Omental fat pad (tissue), 4 donors: ENCODE measurements around a stretch of chr6.

DNA sequence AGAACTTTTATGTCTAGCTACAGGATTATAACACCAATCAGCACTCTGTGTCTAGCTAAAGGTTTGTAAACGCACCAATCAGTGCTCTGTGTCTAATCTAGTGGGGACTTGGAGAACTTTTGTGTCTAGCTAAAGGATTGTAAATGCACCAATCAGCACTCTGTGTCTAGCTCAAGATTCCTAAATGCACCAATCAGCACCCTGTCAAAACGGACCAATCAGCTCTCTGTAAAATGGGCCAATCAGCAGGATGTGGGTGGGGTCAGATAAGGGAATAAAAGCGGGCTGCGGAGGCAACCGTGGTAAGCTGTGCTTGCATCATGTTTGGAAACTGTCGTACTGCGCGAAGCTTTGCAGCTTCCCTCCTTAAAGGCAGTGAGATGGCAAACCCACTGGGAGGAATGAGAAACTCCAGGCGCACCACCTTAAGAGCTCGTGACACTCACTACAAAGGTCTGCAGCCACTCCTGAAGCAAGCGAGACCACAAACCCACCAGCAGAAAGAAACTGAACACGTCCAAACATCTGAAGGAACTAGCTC is 112.1 kb upstream of the DUSP22 start:
- PRO-cap = no peak
- RAMPAGE, long total RNA, 4 experiments = no peak in any of the 4 experiments

GRCh38 chr6:290292-290866 is 1.9 kb upstream of the DUSP22 start:
- PRO-cap = no peak
- RAMPAGE, long total RNA, 4 experiments = no peak in any of the 4 experiments

DNA sequence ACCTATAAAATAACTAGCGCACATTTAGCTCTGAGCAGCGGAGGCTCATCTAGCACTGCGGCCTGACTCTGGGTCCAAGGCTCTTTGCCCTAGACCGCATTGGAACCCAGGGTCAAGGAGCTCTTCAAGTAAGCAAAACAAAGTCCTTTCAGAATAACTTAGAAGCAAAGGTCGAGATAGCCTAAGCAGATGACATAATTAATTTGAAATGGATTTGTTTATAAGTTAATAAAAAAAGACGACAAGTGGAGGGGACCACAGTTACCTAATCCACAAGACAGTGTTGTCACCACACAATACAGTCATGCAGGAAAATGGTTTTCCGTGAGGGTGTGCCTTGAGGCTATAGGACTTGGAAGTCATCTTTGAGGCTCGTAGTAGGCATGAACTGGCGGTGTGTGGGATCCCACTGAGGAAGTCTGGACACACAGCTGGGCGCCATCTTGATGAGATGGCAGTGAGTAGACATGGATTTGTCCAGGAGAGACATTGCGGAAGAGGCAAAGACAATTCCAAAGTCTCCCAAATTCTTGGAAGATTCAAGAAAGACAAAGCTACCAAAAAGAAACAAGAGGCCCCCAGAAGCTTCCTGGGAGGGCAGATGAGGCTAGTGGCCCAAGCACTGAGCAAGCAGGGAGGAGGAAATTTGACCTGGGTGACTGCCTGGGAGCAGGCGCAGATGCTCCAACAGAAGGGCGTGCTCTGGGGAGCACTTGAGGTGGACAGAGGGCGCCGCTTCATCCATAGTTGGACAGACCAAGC is 29.0 kb upstream of the IRF4 start:
- PRO-cap = no peak
- RAMPAGE, long total RNA, 4 experiments = no peak in any of the 4 experiments

DNA sequence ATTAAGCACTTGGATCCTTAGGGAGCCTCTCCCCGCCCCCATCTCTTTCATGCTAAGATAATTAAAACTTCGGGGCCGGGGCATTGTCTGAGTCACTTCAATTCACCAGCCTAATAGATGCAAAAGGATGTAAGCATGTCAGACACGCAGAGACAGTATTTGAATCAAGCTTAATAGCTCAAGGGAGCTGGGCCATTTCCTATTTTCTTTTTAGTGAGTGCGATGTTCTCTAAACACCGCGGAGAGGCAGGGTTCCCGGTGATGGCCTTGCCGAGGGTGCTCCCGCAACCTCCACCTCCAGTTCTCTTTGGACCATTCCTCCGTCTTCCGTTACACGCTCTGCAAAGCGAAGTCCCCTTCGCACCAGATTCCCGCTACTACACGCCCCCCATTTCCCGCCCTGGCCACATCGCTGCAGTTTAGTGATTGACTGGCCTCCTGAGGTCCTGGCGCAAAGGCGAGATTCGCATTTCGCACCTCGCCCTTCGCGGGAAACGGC is 534 bp upstream of the IRF4 start:
- PRO-cap = no peak
- RAMPAGE, long total RNA, 4 experiments = no peak in any of the 4 experiments

GRCh38 chr6:403456-404305 is 12.1 kb downstream of the IRF4 start:
- PRO-cap = no peak
- RAMPAGE, long total RNA, 4 experiments = no peak in any of the 4 experiments

GRCh38 chr6:408533-408969 is 17.0 kb downstream of the IRF4 start:
- PRO-cap = no peak
- RAMPAGE, long total RNA, 4 experiments = no peak in any of the 4 experiments

GRCh38 chr6:434627-434973 is 43.0 kb downstream of the IRF4 start:
- PRO-cap = no peak
- RAMPAGE, long total RNA, 4 experiments = no peak in any of the 4 experiments

DNA sequence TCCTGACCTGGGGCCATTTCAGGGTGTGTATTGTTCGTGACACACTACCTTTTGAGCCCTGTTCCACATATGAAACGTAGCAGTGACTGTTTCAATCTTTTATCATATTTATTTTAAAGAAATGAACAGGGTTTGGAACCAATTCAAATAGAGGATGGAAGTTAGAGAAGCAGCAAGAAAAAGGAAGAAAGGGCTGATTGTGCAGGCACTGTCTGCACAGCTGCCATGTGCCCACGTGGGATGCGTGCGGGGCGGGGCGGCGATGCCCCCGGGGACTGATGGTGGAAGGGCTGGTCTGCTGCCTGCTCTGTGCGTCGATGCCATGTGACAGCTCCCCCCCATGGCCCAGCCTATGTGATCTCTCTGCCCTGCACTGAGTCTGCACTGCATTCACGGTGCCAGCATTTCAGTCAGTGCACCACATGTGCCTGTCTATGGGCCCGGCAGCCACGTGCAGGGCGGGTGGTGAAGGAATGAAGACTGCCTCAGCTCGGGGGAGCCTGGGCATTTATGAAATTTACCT is 96.4 kb downstream of the IRF4 start:
- PRO-cap = no peak
- RAMPAGE, long total RNA, 4 experiments = no peak in any of the 4 experiments

DNA sequence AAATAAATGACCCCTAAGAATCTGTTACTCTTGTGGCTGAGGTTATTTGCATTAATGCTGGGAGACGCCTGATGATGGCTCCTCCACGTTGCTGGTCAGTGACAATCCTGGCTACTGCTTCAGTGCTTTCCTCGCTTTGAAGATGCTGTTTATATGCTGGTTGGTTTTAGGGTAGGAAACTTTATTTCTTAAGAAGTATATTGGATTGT is 47.3 kb downstream of the HUS1B start:
- PRO-cap = no peak
- RAMPAGE, long total RNA, 4 experiments = no peak in any of the 4 experiments

DNA sequence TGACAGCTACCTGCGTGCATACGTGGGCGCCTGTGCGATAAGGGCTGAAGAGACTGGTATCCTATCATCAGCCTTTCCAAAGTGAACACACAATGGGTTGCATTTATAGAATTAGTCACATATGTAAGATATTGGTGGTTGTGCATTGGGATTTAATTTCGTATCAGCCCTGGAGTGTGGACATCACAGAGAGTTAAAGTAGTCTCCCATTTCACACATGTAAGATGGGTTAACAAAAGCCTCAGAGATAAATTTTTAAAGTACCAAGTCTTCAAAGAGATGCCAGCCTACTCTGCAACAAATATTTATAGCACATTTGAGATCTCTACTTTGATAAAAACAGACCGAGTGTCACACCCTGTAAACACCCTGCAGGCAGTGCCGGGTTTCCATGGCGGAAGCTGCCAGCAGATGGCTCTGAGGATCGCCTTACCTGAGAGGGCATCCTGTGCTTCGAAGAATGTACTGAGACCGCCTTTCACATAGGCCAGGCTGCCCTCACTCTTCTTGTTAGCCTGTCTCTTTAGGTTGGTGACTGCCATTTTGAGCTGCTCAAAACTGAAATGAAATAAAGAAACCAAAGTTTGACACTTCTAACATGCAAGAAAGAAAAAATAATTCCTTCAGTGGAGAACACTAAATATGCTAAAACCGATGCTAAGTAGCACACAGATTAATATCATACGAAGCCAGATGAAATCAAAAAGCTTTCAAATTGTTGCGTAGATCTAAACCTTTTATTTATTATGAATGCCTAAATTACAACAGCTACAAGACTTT is 39.4 kb downstream of the HUS1B start:
- PRO-cap = no peak
- RAMPAGE, long total RNA, 4 experiments = no peak in any of the 4 experiments

- PRO-cap = no peak
- RAMPAGE, long total RNA, 4 experiments = no peak in any of the 4 experiments
Observed at GRCh38 chr6:671869-672475, 15.1 kb upstream of the HUS1B start.

DNA sequence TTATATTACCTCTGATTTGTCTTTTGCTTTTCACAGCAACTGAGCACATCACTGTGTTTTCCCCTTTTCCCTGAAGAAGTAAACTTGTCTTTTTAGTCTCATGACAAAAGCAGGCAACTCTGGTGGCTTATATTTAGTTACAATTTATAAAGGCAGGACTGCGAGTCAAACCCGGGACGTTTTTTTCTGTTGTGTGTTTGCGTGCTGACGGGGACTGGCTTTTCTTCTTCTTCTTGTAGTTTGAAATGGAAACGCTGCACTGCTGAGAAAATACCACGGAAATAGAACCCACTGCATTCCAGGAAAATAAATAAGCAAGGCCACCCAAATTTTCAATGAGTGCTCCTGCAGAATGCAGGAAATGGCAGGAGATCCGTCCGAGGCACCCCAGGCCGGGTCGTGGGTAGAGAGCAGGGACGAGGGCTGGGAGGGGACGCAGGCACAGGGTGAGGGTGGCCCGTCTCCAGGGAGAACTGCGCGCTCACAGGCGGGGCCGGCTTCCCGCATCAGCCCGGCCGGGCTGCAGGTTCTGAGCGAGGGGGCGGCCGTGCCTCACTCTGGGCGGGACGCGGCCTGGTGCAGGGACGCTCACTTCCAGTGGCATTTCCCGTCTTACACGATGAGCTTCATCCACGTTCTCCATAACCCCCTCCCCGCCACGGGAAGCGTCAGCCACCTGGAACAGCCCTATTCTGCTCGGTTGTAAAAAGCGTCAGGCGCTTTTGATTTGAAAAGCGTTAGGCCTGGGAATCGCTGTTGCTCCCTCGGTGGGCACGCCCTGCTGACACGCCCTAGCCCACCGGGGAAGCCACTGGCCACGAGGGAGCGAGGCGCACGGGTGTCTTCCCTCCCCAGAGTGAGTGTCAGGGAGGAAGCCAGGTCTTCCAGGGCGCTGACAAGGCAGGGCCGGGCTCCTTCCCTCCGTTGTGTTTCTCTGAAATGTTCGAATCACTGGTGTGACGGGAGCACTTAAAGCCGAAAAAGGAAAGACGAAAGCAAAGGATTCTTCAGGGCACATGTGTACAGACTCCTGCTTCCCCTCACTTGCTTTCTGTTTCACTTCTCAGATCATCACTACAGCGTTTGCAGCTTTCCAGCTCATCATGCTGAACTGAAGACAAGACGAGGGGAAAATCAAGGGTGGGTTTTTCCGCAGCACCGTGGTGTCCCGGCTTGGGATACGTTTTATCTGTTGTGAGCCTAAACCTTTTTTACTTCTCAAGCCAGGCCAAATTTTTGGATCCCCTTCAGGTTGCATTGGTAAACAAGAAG is 18.0 kb upstream of the EXOC2 start:
- PRO-cap = unidirectional peak, plus-strand start at position 555 of the sequence; unidirectional peak, minus-strand start at position 945 of the sequence
- RAMPAGE, long total RNA, 4 experiments = no peak in any of the 4 experiments

DNA sequence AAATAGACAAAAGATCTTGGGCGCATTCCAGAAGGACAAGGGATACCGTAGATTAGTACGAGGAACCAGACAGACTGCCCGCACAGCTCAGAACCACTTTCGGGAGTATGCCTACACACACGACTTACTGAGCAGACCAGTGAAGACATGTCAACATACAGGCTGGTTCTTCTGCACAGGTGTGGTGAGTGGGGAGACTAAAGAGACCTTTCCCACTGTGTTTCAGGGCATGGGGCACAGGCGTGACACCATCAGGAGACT is 15.8 kb upstream of the FOXQ1 start:
- PRO-cap = no peak
- RAMPAGE, long total RNA, 4 experiments = no peak in any of the 4 experiments

DNA sequence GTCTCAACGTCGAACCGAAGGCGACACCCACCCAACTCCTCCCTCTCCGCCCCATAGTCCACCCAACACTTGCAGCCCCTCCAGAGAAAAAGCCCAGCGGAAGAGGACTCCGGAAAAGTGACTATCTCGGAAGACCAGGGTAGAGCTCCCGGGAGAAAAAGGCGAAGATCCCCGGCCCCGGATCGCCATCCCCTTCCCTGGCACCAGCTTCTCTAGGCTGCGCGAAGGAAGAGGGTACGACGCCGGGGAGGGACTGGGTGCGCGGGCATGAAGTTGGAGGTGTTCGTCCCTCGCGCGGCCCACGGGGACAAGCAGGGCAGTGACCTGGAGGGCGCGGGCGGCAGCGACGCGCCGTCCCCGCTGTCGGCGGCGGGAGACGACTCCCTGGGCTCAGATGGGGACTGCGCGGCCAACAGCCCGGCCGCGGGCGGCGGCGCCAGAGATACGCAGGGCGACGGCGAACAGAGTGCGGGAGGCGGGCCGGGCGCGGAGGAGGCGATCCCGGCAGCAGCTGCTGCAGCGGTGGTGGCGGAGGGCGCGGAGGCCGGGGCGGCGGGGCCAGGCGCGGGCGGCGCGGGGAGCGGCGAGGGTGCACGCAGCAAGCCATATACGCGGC is 648 bp downstream of the FOXQ1 start:
- PRO-cap = no peak
- RAMPAGE, long total RNA, 4 experiments = no peak in any of the 4 experiments

DNA sequence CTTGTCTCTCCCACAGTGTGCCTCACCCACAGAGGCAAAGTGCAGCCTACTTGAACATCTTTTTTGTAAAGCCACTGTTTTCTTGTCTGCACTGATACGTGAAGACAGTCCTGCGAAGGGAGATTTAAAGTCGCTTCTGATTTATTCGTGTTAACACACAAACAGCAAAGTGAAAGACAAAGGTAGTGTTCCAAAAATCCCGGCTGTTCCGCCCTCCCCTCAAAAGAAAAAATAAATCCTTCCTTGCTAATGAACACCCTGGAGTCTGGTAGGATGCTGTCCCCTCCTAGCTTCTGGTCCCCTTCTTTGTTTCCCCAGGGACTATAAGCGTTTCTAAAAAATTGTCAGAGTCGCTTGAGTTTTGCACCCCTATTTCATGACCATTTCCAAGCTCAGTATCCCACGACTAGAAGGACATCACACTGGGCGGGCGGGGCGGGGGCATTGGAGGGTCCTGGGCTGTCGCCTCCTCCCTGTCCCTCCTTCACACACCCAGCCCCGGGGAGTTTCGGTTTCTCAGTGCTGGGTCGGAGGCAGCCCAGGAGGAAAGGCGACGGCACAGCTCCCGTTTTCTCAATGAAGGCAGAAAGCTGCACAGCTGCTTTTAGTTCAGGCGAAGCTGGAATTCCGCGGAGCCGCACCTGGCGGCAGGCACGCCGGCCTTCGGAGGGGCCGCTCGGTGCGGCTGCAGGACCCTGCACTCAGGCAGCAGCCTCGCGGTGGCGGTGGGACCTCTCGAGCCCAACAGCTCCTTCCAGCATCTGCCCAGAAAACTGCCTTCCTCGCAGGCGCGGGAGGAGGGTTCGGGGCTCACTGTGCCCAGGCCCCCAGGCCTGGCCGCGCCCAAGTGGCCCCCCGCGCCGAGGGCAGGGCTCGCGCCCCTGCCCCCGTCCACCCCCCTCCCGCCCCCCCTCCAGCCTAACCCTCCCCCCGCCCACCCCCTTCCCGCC is 4.4 kb downstream of the FOXQ1 start:
- PRO-cap = no peak
- RAMPAGE, long total RNA, 4 experiments = no peak in any of the 4 experiments

- PRO-cap = no peak
- RAMPAGE, long total RNA, 4 experiments = no peak in any of the 4 experiments
Observed at GRCh38 chr6:1391378-1392002, 2.1 kb downstream of the FOXF2 start.

DNA sequence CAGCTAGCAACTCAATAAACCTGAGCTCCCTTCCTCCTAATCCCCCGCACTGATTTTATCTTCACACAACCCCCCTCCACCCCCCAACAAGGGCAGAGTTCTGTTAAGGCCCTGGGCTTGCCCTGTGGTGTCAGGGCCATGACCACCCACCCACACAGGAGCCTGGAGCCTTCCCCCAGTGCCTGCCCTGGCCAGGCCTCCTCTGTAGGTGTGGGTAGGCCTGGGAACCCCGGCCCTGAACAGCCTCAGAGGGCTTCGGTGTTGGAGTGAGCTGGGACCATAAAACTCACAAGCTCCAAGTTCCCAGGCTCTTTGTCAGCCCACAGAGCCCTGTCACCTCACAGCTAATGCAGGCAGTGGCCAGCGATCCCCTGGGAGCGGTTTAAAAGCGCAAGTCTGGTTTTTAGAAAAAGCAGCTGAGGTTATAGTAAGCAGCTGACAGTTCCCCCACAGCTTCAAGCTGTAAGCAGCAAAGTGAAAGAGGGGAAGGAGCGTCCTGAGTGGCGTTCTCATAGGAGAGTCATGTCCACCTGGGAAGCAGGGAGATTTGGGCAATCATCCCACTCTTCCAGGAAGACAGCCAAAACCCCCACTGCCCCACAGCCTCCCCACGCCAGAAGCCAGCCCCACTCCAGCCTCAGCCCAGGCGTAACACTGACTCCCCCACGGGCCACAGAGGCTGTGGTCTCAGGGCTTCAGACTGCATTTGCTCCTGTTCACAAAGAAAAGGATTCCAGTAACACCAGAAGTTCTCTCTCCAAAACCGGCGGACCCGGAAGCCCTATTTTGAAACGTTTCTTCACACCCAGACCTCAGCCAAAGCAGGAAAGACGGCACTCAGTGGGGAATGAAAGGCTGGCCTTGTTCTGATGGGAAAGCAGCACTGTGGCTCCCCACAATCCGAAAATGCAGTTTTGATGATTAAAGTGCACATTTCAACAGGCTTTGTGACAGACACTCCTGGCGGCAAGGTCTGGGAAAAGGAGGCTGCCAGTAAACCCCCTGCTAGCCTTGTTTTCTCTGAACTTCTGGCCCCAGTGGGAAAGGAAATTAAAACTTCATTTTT is 34.3 kb upstream of the FOXC1 start:
- PRO-cap = no peak
- RAMPAGE, long total RNA, 4 experiments = no peak in any of the 4 experiments

DNA sequence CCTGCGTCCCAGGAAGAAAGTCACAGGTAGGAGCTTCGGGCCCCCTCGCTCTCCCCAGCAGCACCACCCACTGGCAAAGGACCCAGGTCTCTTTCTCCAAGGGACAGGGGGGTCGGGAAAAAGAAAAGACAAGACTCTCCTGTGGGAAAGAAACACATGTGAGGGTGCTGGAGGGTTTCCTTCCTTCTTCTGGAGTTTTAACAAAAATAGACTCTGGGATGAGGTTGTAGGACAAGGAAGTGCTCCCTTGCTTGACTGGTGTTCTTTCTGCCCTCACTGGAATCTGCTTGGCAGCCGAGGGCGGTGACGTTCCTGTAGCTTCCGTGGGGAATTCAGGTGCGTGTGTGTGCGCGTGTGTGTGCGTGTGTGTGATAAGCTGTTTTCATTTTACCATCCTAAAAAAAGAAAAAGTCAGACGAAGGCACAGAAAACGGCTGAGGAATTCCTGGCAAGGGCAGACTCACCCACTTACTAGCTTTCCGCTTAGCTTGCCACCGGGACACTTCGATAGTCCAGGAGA is 16.2 kb upstream of the FOXC1 start:
- PRO-cap = no peak
- RAMPAGE, long total RNA, 4 experiments = no peak in any of the 4 experiments

GRCh38 chr6:1606402-1607297 is 3.1 kb upstream of the FOXC1 start:
- PRO-cap = no peak
- RAMPAGE, long total RNA, 4 experiments = no peak in any of the 4 experiments

DNA sequence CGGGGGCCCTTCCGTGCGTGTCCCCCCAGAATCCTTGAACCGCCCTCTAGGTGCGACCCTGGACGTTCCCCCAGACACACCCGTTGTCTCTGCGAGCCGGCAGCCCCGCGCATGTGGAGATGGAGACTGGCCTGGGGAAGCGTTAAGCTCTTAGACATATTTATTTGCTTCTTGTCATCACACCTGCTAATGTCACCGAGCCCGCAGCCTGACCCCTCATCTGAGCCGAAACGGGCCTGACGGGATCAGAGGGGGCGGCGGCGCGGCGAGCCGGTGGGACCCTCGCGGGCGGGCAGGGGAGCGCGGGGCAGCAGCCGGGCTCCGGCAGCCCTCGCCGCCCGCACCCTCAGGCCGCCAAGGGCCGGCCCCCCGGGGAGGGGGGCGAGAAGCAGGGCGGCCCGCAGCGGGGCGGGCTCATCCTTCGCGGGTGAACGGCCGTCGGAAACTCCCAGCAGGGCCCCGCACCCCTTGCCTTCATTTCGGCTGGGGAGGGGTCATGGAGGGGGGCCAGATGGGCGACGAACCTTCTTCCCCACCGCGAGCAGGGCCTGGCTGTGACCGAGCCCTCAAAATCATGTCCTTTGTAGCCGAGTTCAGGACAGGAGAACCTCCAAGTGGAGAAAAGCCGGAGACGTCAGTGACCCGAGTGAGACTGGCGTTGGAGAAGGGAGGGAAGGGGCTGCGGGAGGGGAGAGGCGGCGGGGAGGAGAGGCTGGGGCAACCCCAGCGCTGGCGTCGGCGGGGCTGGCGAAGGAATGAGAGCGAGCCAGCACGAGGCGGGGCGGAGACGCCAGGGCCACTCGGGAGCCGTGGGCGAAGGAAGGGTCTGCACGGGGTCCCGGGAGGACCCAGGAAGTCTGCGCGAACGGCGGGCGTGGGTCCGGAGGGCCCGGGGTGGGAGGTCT is 733 bp upstream of the FOXC1 start:
- PRO-cap = no peak
- RAMPAGE, long total RNA, 4 experiments = no peak in any of the 4 experiments